ENCODE results near the gene ANKRD28.

- RRBS: no CpG with 5 or more reads among the region's 16 CpGs
These were observed 29.2 kb upstream of the SH3BP5 start for GRCh38 chr3:15361266-15362395.

DNA sequence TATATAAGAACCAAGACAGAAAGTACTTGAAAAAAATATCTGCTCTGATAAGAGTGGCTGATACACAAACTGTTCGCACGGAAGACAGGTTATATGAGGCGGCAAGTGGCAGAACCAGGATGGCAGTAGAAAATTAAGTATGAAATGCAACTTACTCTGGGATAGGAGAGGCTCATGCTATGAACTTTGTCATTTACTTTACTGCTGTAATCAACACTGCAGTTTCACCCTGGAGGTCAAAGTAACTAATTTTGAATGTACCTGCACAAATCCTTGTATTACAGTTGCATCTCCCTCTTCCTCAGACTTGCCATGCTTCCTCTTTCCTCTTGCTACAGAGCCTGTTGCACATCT lies 38.8 kb downstream of the HACL1 start:
- RRBS: no CpG with 5 or more reads among the region's 3 CpGs

- RRBS: no CpG with 5 or more reads among the region's 1 CpG
These were observed 1.1 kb downstream of the ANKRD28 start for GRCh38 chr3:15796778-15797073.

- RRBS: no CpG with 5 or more reads among the region's 6 CpGs
These were observed at the start of gene ANKRD28 for GRCh38 chr3:15797640-15798459. Gene ANKRD28 (minus strand): TSS chr3:15797979.

GRCh38 chr3:15847680-15848354 lies 50.0 kb upstream of the ANKRD28 start:
- RRBS: no CpG with 5 or more reads among the region's 1 CpG

DNA sequence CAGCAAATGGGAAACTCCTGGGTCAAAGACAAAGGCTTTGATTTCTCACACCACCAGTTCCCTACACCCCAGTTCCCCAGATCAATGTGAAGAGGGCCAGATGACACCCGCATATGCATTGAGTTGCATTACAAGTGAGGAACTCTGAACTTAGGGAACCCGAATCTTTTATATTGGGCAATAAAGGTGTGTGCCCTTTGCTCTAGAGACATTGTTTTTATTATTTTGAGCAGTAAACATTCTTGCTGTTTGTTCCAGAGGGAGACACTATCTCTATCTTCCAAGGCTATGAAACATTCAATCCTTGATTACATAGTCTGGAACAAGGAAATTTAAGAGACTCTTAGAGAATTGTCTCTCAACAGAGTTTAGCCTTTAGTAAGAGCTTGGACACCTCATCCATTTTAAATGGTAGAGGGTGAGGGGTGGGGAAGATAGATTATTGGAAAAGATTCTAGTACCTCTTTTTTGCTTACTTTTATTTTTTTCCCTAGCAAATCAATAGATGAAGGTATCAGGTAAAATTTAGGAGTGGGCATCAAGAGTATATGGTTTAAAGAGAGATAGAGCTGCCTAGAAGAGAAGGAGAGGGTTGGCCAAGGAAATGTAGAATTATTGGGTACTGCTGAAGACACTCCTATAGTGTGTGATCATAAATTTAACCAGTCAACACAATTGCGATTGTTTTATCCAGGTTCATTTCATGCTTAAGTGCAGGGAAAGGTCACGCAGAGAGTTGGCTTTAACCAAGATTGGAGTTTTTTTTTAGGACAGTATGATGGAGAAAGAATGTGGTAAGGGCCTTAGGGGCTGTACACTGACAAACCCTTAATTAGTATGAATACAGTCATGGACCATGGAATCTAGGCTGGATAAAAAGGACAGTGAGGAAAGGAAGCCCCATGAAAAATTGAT lies 74.3 kb upstream of the ANKRD28 start:
- RRBS: no CpG with 5 or more reads among the region's 4 CpGs

GRCh38 chr3:16176256-16177102 lies 2.0 kb downstream of the GALNT15 start:
- RRBS: no CpG with 5 or more reads among the region's 7 CpGs

- RRBS: no CpG with 5 or more reads among the region's 8 CpGs
These were observed 6.9 kb downstream of the GALNT15 start for GRCh38 chr3:16181318-16181842.

- RRBS: no CpG with 5 or more reads among the region's 15 CpGs
These were observed 64.1 kb downstream of the OXNAD1 start for GRCh38 chr3:16328920-16329798.

- RRBS: no CpG with 5 or more reads among the region's 1 CpG
These were observed 67.9 kb downstream of the OXNAD1 start for GRCh38 chr3:16332876-16333273.

- RRBS: no CpG with 5 or more reads among the region's 3 CpGs
These were observed 13.3 kb downstream of the RFTN1 start for GRCh38 chr3:16500107-16500615.

- RRBS: no CpG with 5 or more reads among the region's 4 CpGs
These were observed 9.3 kb downstream of the RFTN1 start for GRCh38 chr3:16504048-16504698.

DNA sequence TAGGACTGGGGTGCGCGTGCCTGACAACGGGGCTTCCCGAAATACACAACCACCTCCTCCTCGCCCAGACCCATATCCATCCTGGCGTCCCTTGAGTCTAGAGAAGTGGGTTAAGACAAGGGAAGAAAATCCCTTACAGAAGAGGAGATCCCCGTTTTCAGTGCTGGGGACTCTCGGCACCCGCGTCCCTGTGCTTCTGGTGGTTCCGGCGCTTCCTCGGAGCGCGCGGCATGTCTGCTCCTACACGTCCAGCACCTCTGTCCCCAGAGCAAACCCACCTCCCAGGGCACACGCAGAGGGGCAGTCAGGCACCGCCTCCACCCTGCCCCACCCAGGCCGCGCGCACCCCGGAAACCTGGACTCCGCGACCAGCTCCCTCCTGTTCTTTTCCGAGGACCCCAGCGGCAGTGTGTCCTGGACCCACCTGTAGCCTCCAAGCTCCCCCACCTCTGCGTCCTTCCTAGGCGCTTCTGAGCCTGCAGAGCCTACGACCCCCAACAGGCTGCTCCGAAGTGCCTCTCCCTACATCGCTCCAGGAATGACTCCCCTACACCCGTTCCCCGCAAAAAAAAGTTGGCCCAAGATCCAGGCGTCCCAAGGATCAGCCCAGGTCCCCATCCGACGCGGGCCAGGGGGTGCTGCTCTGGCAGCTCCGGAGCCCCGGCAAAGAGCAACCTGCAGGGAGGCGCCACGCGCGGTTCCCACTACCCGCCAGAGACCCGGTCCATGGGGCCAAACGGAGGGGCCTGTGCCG lies 675 bp downstream of the RFTN1 start:
- RRBS: 7% methylated on average over 8 of the region's 48 CpGs

GRCh38 chr3:16697344-16698200 lies 92.3 kb upstream of the DAZL start:
- RRBS: no CpG with 5 or more reads among the region's 3 CpGs

- RRBS: no CpG with 5 or more reads among the region's 3 CpGs
These were observed 96.1 kb upstream of the PLCL2 start for GRCh38 chr3:16788662-16788976.

DNA sequence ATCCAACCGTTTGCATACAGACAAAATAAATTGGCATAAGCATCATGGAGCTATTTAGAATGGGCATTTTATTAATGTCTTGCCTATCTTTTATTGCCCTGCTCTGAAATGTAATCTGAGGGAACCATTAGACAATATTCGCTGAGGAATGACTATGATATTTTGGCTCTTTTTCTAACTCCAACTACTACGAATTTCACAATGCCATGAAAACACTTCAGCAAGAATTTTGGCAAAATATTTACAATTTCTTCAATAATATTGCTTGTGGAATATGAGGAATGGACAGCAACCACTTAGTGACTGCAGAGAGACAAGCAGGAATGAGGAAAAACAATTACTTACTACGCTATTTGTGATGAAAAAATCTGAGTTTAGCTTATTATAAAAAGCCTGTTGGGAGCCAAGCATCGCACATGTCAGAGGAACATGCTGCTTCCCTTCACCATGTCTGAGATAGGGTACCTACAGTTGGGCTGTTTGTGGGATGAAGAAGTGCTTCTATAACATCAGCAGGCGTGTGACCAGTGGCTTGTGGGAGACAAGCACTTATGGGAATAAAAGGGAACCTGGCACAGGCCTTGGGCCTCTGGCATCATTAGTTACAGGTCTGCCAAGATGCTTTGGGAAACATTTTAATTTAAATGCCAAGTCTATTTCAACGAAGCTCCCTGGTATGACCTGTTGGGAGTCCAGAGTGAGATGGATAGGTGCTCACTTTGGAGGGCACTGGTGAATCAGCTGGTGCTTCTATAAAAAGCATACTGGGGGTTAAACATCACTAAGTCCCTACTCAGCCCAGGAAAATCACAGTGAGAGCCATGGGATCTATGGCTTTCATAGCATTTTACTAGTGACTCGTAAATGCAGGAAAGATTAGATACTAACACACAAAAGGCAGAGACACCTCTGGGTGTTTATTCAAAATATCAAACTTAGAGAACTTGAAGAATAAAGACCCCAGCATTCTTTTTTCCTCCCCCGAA lies 2.6 kb upstream of the PLCL2 start:
- RRBS: no CpG with 5 or more reads among the region's 9 CpGs

GRCh38 chr3:17040599-17041038 lies 155.9 kb downstream of the PLCL2 start:
- RRBS: no CpG with 5 or more reads among the region's 2 CpGs

DNA sequence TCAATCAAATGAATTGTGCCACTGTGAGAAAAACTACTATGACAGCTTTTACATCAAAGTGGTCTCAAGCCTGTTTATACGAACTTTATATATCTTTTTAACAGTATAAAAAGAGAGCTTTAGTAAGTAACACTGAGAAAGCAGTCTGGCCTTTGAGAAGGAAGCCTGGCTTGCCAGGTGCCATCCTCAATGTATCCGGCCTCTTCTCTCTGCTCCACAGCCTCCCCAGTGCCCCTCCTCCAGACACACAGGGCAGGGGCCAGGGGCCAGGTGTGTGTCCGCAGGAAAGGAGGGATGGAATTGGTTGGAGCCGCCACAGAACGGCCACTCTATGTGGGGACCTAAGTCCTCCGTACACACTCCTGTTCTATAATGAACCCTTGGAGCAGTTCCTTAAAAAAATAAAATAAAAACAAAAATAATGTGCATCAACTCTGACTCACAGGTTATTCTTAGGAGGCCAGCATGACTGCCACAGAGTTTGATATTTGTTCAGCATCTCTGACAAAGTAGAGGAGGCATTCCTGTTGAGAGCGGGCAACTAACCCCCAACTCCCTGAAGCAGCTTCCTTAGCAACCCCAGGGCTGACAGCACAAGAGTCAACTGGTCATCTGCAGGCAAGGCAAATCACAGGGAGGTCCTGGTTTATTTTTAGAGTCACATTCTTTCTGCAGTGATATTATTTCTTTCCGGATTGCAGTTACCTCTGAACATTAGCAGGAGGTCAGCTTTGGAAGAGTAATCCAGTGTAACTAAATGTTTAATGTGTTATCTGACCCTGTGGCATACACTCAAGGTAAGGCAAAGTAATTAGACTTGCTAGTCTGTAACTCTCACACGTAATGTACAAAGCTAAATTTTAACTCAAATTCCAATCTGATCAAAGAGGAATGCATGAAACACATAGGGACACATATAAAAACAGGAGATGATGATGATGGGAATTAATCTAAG lies 272.8 kb downstream of the PLCL2 start:
- RRBS: no CpG with 5 or more reads among the region's 9 CpGs

- RRBS: no CpG with 5 or more reads among the region's 4 CpGs
These were observed 277.4 kb downstream of the TBC1D5 start for GRCh38 chr3:17464794-17465594.

GRCh38 chr3:17571466-17572193 lies 170.8 kb downstream of the TBC1D5 start:
- RRBS: no CpG with 5 or more reads among the region's 2 CpGs